AG09309 (cell line): Measurements from ENCODE around the genes HNF1A and KDM2B.

- RRBS = no CpG with 5 or more reads among the region's 14 CpGs
Observed at GRCh38 chr12:120965085-120965653, 13.2 kb upstream of the HNF1A start.

DNA sequence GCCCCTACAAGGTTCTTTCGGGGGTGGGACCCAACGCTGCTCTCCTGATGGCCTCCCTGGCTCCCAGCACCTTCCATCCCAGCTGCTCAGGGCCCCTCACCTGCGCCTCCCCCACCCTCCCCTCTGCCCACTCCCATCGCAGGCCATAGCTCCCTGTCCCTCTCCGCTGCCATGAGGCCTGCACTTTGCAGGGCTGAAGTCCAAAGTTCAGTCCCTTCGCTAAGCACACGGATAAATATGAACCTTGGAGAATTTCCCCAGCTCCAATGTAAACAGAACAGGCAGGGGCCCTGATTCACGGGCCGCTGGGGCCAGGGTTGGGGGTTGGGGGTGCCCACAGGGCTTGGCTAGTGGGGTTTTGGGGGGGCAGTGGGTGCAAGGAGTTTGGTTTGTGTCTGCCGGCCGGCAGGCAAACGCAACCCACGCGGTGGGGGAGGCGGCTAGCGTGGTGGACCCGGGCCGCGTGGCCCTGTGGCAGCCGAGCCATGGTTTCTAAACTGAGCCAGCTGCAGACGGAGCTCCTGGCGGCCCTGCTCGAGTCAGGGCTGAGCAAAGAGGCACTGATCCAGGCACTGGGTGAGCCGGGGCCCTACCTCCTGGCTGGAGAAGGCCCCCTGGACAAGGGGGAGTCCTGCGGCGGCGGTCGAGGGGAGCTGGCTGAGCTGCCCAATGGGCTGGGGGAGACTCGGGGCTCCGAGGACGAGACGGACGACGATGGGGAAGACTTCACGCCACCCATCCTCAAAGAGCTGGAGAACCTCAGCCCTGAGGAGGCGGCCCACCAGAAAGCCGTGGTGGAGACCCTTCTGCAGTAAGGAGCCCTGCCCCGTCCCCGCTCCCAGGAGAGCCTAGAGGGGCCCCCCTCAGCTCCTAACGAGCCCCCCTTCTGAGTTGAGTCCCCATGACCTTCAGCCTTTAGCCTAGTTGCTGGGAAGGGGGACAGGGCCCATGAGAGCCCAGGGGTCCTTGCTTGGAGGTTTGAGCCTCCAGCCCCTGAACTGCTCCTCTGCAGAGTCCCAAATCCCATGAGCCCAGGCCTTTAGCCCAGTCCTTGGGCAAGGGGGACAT lies at the start of gene HNF1A:
HNF1A (plus strand) TSS at position 260 of the 1,068 bp plus-strand sequence.
- RRBS = 72% methylated on average over 7 of the region's 40 CpGs

DNA sequence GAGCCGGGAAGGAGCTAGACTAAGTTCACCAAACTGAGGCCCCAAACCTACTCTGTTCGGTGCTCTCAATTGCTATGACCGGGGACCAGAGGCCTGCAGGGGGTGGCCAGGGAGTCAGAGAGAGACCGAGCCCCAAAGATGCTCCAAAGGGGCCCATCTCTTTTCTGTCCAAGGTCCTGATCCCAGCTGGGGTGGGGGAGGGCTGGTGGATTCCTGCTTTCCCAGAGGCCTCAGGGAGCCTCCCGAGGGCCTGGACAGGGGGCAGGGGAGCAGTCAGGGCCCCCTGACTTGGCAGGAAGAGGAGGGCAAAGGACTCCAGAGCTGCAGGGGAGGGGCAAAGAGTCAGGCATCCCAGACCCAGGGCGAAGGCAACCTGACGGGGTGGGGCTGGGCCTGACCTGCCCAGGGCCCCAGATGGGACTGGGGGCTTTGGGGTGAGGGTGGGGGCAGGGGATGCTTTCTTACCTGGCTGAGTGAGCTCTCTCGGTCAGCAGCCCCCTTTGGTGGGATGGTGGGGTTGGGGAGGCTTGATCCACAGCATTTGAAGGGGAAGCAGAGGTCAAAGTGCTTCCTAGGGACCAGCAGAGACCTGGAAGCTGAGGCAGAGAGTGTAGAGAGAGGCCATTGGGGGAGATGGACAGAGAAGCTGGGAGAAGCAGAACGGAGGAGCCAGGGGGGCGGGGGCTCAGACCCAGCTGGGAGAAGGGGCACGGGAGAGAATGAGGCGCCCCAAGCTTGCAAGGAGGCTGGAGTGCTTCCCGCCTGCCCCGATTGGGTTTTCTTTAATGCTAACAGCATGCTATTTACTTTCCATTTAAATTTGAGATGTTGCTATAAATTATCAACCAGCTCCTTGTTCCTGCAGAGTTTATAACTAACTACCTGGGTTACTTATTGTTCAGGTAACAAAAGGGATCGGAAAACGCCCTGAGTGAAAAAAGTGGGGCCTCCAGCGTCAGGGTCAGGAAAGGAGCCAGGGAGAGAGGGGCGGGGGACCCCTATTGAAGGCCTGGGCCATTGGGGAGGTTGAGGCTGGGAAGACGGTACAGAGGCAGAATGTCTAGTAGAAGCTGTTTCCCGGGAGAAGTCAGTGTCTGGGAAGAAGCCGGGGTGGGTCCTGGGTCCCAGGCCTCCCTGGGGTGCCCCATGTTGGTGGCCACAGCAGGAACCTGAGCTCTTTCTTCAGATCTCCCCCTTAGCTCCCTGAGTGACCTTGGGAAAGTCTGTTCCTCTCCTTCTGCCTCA lies 2.3 kb downstream of the HNF1A start:
- RRBS = 38% methylated on average over 3 of the region's 21 CpGs

DNA sequence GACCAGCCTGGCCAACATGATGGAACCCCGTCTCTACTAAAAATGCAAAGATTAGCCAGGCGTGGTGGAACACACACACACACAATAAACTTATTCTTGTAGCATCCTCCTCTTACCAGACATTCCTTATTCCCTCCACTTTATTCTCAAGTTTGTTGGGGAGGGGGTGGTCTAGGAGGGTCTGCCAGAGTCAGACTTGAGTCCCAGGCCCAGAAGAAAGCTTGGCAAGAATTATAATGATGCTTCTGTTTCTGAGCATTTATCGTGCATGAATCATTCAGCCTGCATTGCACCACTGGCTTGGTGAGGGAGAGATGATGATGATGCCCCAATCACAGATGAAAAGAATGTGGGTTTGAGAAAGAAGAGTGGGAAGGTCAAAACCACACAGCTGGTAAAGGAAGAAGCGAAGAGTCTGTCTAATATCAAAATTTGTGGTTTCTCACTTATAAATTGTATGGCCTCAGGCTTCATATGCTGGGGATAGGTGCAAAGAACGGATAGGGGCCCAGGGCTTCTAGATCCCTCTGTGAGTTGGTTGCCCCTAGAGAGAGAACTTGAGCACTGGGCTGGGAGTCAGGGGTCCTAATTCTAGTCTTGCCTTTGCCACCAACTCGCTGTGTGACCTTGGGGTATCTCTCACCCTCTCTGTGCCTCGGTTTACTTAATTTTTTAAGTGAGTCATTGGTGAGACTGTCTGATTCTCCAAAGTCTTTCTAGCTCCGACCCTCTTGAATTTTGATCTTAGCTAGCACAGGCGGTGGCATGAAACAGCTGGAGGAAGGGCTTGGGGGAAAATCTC lies 2.3 kb downstream of the OASL start:
- RRBS = no CpG with 5 or more reads among the region's 9 CpGs

DNA sequence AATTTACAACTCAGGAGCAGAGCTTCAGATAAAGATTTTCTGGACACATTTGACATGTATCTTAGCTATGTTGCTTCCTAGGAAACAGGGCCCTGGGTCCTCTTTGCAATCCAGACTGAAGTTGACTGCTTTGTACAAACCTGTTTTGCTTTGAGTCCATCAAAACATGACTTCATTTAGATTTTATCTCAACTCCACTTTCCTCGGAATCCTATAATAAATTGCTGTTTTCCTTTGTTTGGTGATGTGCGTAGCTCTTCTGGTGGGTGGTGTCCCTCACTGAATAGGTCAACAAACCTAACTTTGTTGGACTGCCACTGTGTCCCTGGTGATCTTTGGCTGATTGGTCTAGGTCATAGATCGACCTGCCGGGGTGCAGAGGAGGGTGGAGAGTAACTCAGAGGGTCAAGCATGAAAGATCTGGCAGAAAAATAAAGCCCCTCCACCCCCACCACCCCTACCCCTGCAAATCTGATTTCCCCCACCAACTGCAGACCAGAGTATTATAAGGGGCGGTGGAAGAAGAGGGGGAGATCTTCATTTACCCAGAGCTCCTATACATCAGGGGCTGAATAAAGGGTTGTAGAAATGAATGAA lies 661 bp upstream of the P2RX7 start:
- RRBS = no CpG with 5 or more reads among the region's 5 CpGs

GRCh38 chr12:121217076-121217614 lies 7.2 kb downstream of the P2RX4 start:
- RRBS = no CpG with 5 or more reads among the region's 9 CpGs

DNA sequence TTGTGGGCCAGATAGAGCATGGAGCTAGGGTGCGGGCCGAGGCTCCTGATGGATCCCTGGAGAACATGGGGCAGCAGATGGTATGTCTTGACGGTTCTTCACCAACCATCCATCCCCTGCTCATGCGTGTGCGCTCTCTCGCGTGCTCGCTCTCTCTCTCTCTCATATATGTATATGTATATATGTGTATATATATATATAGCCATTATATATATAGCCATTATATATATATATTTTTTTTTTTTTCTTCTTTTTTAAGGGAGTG lies 20.8 kb downstream of the P2RX4 start:
- RRBS = no CpG with 5 or more reads among the region's 8 CpGs

DNA sequence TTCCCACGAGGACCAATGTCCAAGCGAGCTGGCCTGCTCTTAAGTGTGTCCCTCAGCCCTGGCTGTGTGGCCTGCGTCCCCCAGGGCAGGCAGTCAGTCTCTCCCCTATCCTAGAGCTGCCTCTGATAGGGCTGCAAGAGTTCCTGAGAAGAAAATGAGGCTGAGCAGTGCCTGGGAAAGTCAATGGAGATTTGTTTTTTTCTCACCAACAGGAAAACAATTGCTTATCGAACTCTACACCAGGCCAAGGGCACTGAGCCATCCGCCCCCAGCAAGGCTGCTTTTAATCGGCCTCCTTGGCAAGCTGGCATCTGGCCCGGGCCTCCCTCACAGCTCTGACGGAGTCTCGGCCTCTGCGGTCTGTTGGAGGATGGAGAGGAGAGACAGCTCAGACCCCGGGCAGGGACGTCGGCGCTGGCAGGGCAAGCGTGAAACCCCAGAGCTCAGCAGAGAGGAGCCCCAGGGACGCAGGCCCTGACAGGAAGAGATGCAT lies 17.6 kb downstream of the CAMKK2 start:
- RRBS = 86% methylated on average over 4 of the region's 16 CpGs

GRCh38 chr12:121279349-121280104 lies 17.0 kb downstream of the CAMKK2 start:
- RRBS = no CpG with 5 or more reads among the region's 22 CpGs

DNA sequence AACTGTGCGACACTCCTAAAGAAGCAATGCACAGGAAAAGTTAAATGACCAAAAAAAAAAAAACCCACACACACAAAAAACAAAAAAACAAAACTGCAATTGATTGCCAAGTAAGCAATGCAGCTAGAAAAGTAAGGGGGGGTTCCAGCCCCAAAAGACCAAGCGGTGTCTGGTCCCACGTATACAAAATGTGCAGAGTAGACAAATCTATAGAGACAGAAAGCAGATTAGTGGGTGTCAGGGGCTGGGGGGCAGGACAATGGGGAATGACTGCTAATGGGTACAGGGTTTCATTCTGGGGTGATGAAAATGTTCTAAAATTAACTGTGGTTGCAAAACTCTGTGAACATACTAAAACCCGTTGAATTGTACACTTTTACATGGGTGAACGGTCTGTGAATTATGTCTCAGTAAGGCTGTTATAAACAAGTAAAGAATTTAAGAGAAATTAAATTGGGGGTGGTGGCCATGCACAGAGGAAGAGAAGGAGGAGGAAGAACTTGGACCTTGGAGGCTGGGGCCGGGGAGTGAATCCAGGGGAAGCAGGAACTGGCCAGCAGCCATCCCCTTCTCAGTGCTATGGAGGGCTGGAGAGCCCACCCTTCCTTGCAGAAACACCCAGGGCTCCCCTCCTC lies 45.5 kb downstream of the KDM2B start:
- RRBS = no CpG with 5 or more reads among the region's 6 CpGs

DNA sequence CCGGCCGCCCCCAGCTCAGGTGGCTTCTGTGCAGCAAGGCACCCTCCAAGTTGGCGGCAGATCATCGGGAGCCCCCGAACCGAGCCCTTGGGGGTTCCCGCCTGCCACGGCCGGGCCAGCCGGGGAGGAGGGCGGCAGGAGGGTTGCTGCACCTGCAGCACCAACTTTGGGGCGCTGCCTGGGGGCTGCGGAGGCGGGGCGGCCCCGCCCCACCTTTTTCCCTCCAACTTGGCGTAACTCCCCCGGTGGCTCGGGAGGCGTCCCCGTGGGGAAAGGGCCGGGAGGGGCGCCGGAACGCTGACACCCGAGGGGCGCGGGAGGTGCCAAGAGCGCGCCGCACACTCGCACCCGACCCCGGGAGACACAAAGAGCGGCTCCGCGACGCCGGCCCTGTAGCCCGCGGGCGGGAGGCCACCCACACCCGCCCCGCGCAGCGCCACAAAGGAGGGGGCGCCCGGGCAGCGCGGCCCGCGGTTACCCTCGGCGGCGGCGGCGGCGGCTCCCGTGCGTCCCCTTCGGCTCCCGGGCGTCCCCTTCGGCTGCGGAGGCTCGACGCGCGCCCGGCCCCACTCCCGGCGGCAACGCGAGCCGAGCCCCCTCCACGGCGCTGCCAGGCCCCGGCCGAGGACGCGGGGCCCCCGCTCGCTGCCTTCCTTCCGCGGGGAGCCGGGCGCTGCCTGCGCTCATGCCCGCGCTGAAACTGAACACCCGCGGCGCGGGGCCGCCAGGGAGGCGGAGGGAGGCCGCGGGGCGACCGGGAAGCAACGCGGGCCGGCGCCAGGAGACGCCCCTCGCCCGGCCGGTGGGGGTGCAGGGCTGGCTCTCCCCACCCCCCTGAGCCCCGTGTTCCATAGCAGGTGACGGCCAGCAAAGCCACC lies 43.1 kb downstream of the KDM2B start:
- RRBS = 2% methylated on average over 69 of the region's 110 CpGs

DNA sequence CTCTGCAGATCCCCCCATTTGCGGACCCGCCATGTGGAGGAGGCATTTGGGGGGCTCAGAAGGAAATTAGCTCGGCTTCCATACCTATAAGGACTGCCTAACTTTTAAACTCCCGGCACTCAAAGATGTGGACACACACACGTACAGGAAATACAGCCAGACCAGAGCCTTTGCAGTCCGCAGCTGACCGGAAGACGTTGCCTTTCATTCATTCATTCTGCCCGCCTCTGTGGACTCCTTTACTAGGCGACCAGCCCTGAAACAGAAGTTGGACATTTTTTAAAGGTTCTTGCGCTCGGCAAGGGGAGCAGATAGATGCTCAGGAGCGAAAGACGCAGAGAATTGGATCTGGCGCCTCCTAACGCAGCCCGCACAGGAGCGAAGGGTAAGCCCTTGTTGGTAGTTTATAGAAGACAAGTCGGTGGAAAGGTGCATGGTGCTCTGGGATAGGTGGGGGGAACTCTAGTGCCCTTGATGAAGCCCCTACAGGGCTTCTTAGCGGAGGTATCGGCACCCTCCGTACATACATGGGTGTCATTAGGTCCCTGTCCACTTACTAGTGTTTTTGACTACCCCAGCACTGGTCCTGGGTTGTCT lies at the start of gene KDM2B:
KDM2B (minus strand) TSS at position 145 of the 597 bp plus-strand sequence.
- RRBS = 4% methylated on average over 4 of the region's 22 CpGs

GRCh38 chr12:121601063-121601468 lies 20.2 kb upstream of the KDM2B start:
- RRBS = no CpG with 5 or more reads among the region's 5 CpGs

- RRBS = no CpG with 5 or more reads among the region's 4 CpGs
Observed at GRCh38 chr12:121668567-121669082, 829 bp downstream of the MORN3 start.

GRCh38 chr12:121672961-121673595 lies 3.6 kb upstream of the MORN3 start:
- RRBS = no CpG with 5 or more reads among the region's 14 CpGs

GRCh38 chr12:121711621-121712036 lies 923 bp upstream of the TMEM120B start:
- RRBS = no CpG with 5 or more reads among the region's 11 CpGs

DNA sequence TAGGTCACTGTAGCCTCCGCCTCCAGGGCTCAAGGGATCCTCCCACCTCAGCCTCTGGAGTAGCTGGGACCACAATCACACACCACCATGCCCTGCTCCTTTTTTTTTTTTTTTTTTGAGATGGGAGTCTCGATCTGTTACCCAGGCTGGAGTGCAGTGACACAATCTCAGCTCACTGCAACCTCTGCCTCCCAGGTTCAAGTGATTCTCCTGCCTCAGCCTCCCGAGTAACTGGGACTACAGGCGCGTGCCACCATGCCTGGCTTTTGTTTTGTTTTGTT lies 16.7 kb downstream of the RHOF start:
- RRBS = no CpG with 5 or more reads among the region's 5 CpGs

GRCh38 chr12:121782825-121783382 lies 10.6 kb downstream of the RHOF start:
- RRBS = no CpG with 5 or more reads among the region's 10 CpGs

GRCh38 chr12:121785000-121785440 lies 8.5 kb downstream of the RHOF start:
- RRBS = no CpG with 5 or more reads among the region's 11 CpGs

- RRBS = no CpG with 5 or more reads among the region's 13 CpGs
Observed at GRCh38 chr12:121800256-121800440, 3.7 kb upstream of the SETD1B start.